ENCODE measurements around the gene CYB5R3.

- PRO-cap = no peak
Measured at GRCh38 chr22:42142604-42143644, 12.3 kb upstream of the CYP2D6 start.

GRCh38 chr22:42144318-42144851, 13.8 kb upstream of the CYP2D6 start:
- PRO-cap = no peak

GRCh38 chr22:42262975-42263669, 7.3 kb downstream of the TCF20 start:
- PRO-cap = no peak

DNA sequence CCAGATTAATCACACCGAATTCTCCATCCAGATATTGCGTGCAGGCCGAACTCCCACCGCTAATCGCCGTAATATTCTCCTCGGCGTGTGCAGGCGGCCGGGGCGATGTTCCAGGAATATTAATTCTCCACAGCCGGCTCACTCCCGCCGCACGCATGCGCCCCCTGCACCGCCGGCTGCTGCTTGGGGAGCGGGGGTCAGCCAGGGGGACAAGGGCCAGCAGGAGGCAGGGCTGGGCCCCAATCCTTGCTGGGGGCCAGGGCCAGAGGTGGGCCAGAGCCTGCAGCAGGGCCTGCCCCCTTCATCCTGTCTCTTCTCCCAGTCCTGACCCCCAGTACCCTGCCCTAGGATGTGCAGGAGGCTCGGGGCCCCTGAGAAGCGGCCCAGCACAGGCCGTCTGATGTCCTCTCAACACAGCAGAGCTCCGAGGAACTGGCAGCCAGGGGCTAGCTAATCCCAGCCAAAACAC, 19.5 kb upstream of the TCF20 start:
- PRO-cap = no peak

- PRO-cap = no peak
Measured at GRCh38 chr22:42304095-42304503, 33.6 kb upstream of the TCF20 start.

- PRO-cap = no peak
Measured at GRCh38 chr22:42314334-42314726, 43.9 kb upstream of the TCF20 start.

GRCh38 chr22:42326695-42327221, 56.3 kb upstream of the TCF20 start:
- PRO-cap = no peak

GRCh38 chr22:42344456-42345311, 74.2 kb upstream of the TCF20 start:
- PRO-cap = no peak

DNA sequence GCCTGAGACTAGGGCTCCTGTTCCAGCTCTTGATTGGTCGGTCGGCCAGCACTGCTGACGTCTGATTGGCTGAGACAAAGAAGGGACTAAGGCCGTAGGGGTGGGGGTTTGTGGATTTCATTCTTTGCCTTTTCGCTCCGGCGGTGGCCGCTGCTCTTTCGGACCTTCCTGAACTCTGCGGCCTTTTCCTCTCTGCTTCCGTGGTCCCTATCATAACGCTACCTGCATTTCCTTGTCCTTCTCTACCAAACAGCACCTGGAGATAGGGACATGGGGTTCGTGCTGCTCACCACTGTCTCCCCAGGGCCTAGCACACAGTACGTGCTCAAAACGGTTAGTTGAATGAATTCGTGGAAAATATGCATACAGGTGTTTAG, 62.8 kb downstream of the NFAM1 start:
- PRO-cap = no peak

DNA sequence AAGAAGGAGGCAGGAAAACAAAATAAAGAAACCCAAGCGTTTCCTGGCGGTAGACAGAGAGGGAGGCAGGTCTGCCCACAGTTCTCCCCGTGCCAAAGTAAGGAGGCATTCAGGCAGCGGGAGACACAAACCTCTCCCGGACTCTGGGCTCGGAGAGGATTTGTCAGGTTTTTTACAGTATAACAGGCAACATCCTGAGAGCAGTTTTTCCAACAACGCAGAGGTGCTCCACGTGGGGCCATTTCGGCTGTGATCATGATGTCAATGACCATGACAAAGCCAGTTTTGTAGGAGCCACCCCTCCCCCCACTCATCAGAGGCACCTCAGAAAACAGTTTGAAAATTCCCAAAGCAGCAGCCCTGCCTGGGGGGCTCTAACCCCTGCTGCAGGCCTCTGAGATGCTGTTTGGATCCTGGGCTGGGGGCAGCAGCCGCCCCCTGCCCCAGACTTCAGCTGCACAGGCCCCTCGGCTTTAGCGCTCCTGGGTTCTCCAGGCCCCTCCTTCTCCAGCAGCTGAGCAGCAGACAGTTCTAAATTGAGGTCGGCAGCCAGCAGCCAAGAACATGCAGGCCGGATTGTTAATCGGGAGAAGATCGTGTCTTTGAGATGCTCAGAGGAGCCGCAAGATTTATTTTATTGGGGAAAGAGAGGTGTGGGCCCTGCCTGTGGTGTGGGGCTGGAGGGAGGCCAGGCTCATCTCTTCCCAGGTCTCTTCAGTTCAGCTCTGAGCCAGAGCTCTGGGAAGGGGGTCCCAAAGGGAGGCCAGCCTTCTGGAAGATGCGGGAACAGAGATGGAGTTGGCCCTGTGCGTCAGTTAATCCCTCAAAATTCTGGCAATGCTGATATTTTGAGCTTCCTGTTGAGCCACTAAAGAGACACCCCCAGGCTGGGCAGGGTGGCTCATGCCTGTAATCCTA, 19.3 kb downstream of the NFAM1 start:
- PRO-cap = no peak

GRCh38 chr22:42433669-42434158, 1.5 kb upstream of the NFAM1 start:
- PRO-cap = no peak

- PRO-cap = no peak
Measured at GRCh38 chr22:42575868-42576383, 22.2 kb downstream of the SERHL2 start.

GRCh38 chr22:42649052-42649932, at the start of gene CYB5R3:
CYB5R3 (minus strand) TSS chr22:42649392.
- PRO-cap = bidirectional peak, plus-strand start at chr22:42649477, minus-strand start at chr22:42649340; bidirectional peak, plus-strand start at chr22:42649638, minus-strand start at chr22:42649530; unidirectional peak, minus-strand start at chr22:42649869

GRCh38 chr22:42680507-42681006, 31.4 kb upstream of the CYB5R3 start:
- PRO-cap = no peak

GRCh38 chr22:42805047-42805461, 52.0 kb downstream of the ARFGAP3 start:
- PRO-cap = no peak

DNA sequence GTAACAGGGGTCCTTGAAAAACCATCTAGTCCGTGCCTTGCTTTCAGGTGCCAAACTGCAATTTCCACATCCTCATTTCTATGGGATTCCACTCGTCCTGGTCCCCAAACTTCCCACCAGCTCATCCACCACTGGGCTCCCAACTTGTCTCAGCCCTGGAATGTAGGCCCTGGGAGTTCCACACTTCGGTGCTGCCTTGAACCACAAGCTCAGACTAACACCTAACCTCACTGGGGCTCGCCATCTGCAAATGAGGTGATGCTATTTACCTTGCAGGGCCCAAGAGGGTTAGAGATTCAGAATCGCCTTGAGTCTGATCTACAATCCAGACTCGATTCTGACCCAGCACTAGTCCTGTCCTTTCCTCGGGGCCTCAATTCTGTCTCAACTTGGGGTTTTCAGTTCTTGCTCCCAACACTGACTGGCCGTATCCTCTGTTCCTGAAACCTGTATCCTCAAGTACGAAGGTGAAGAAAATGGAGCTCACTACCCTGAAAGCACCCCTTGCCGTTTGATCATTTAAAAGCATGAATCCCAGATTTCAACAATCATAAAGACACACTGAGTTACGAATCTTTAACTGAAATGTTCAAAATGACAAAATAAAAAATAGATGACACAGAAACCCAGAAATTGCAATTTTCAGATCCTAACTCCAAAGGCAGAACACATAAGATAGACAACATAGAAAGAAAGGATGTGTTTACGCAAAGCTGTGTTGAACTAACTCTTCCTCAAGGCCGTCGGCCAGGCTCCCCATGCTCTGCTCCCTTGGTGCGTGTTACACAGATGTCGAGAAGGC, 46.6 kb upstream of the ARFGAP3 start:
- PRO-cap = no peak

DNA sequence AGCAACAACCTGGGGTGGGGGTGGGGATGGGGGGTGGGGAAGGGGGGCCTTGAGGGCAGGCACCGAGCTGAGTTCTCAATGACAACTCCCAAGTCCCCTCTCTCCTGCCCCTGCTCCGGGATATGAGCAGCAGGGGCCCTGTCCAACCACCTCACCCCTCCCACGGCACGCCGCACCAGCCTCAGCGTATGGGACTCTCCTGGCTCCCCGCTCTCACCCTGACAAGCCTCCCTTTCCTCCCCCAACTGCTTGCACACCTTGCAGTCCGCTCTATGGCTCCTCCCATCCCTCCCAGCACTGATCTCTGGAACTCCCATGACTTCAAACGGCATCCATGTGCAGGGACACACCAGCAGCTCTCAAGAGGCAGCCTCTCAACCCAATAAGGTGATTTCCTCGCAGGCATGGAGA, 59.3 kb upstream of the ARFGAP3 start:
- PRO-cap = no peak

DNA sequence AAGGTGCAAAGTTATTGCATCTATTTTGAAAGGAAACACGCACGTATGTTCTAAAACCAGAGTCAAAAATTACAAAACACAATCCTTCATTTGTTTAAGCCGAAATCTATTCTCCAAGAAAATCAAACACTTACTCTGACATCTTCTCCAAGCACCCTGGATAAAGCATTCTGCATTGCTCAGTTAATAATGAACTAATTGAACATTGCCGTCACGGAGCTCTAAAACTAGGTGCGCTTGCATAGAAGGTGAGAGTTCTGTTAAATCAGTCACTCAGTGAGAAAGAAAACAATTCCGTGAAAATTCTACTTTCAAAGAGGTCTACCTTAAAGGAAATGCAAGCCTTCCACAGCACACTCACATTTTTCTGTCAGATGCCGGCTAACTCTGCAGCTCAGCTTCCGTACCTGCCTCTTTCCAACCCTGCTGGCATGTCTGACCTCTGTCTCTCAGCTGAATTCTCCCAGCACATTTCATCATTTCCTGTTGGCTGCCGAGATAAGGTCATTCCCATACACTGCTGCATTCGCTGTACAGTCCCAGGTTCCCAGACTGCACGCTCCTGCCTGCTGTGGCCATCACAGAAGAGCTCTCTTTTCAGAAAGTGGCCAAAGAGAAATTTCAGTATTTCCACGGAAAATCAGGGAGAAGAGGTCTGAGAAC, 55.4 kb downstream of the PACSIN2 start:
- PRO-cap = no peak

DNA sequence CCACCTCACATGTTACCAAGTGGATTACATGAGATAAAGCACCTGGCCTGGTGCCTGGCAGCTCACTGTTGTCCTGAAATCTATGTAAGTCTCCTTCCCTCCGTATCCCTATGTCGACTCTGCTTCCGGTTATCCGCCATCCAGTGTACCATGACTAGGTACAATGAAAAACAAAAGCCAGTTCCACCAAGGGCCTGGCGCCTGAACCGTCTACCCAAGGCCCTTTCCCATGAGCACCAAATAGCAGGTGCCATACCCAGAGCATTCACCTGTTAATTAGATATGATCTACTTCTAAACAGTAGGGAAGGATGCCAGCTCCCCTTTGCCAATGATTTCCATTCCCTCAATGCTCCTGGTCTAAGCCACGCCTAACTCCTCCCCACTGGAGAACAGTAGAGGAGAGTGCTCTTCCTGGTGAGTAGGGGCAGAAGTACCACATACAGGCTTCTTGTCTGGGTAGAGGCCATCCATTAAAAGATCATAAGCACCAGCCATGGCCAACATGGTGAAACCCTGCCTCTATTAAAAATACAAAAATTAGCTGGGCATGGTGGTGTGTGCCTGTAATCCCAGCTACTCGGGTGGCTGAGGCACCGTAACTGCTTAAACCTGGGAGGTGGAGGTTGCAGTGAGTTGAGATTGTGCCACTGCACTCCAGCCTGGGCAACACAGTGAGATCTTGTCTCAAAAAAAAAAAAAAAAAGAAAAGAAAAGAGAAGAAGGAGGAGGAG, 40.7 kb downstream of the PACSIN2 start:
- PRO-cap = no peak

- PRO-cap = no peak
Measured at GRCh38 chr22:43002195-43002749, 12.7 kb downstream of the PACSIN2 start.

All from REH cell (cell line).